Left lobe of liver (tissue), 1 donor: ENCODE measurements around a stretch of chr12.

DNA sequence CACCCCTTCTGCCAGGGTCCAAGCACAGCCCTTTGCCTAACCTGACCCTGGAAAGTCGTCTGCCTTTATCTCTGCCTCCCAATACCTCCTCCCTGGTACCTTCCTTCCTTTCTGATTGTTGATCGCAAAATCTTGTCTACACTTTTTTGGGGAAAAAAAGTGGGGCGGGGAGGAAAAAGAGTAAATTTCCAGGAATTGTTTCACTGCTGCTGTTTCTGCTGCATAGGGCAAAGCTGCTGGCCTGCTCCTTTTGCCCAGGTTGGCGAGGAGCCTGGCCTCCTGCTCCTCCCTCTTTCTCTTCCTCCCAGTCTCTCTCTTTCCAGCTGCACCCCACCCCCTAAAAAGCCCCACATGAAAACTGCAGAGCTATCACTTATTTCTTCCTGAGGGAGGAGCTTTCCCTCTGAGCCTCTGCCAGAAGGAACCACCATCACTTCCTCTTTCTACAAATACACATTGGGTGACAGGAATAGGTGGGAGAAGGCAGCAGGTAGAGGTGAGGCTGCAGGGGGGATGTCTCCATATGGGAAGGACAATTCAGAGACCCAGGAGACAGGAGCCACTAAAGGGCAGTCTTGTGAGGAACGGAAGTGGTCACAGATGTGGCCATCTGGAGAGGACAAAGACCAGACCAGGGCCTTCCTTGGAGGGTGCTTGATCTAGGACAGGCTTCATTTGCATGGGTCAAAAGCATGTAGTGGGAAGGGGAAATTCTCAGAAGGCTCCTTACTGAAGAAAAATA, 2.9 kb upstream of the GPR182 start:
- PRO-cap: no peak

DNA sequence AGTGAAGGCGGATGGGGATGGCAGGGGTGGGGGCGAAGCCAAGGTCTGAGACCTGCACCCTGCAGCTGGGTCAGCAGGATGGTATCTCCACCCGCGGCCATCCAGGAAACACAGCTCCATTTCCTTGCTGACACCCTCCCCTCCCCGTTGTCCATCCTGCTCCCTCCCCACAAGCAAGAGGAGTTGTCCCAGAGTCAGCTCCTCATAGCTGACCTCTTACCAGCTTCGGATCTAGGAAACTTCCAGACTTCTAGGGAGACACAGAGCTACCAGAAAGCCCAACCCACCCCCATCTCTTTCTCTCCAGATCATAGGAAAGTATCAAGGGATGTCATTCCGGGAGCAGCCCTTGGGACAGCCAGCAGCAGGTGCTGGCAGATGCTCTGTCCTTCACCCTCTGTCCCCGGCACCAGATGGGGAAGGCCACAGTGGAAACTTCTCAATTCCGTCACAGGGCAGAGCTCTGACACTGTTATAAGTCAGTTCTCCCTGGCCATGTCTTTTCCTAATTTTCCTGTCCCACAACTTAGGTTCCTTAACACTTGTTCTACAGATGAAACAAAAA, 2.8 kb downstream of the GPR182 start:
- PRO-cap: unidirectional peak, plus-strand start at position 334 of the sequence

- PRO-cap: unidirectional peak, plus-strand start at chr12:57069768
Measured at GRCh38 chr12:57069521-57069848, 9.1 kb downstream of the NEMP1 start.

GRCh38 chr12:57087028-57087696, 1.8 kb upstream of the NAB2 start:
- PRO-cap: bidirectional peak, plus-strand start at chr12:57087523, minus-strand start at chr12:57087239; bidirectional peak, plus-strand start at chr12:57087618, minus-strand start at chr12:57087578

GRCh38 chr12:57104295-57104708, 6.9 kb downstream of the STAT6 start:
- PRO-cap: no peak

DNA sequence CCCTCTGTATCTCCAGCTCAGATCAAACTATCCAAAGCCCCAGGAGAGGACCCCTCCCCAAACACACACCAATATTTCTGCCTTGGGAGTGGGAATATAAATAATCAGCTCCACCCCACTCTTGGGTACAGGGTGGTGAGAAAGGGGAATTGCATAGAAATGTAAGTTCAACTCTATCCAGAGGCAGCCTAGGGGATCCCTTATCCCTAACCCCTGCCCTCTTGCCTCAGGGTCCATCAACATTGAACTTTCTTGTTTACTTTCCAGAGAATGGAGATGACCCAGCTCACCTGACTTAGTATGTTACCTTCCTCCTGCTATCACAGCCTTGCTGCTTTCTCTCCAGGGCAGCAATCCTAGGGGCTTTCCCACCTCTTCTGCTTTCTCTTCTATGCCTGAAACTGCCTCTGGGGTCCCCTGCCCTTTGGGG, 2.6 kb downstream of the LRP1 start:
- PRO-cap: bidirectional peak, plus-strand start at position 298 of the sequence, minus-strand start at position 215 of the sequence

DNA sequence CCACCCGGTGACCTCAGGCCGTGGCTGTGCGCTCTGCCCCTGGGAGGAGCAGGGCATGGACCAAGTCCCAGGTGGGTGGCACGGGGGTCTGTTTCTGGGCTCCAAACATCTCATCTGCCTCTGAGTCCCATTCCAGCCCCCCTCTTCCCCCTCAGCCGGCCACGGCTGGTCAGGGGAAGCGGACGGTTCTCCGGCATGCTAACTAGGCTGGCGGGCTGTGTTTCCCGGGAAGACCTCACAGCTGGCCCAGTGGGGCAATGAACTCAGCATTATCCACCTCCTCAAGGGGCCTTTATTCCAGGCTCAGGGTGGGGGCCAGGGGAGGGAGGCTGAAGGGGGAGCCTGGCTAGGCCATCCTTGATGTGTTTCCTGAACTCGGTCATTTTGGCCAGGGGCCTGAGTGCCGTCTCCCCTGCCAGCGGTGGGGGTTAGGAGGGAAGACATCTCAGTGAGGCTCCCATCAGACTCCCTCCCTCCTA, 7.7 kb downstream of the LRP1 start:
- PRO-cap: no peak

DNA sequence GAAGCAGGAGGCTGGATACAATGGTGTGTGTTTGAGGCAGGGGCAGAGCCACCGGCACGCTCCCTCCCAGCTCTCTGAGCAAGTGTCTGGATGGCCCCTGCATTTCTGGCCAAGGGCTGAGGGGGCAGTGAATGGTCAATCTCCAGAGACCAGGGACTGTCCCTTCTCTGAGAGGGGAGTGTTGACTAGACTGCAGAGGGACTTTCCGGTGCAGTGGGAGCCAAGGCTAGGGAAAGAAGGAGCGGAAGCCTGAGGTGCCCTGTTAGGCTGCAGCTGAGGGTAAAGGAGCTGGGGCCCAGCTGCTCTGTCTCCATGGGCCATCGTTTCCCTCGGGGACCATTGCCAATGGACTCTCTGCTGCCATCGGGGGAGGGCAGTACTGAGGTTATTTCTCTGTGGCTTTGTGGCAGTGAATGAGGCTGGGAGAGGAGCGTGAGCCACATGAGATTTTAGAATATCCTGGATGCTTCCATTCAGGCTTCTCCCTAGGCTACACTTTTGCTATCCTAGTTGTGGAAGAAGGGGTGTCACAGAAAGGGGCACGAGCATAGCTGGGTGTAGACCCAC, 17.4 kb downstream of the LRP1 start:
- PRO-cap: no peak

GRCh38 chr12:57146719-57147785, 18.8 kb downstream of the LRP1 start:
- PRO-cap: no peak

DNA sequence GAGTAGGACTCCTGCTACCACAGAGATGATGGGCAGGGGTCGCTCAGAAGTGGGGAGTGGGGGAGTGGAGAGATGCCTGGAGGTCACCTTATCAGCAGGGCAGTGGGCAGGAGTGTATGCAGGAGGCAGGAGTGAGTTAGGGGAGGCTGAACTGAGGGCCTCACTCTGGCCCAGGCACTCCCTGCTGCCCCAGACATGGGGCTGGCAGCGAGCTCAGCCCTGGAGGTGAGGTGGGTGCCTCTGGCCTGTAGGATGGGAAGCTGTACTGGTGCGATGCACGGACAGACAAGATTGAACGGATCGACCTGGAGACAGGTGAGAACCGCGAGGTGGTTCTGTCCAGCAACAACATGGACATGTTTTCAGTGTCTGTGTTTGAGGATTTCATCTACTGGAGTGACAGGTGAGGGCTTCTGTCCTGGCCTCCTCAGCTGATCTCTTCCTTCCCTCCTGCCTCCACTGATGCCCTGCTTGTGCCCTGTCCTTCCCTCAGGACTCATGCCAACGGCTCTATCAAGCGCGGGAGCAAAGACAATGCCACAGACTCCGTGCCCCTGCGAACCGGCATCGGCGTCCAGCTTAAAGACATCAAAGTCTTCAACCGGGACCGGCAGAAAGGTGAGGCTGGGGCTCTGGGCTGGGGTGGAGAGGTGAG, 31.9 kb upstream of the NXPH4 start:
- PRO-cap: no peak

GRCh38 chr12:57204410-57205035, 12.1 kb upstream of the NXPH4 start:
- PRO-cap: no peak

- PRO-cap: no peak
Measured at GRCh38 chr12:57211759-57212031, 4.9 kb upstream of the NXPH4 start.

DNA sequence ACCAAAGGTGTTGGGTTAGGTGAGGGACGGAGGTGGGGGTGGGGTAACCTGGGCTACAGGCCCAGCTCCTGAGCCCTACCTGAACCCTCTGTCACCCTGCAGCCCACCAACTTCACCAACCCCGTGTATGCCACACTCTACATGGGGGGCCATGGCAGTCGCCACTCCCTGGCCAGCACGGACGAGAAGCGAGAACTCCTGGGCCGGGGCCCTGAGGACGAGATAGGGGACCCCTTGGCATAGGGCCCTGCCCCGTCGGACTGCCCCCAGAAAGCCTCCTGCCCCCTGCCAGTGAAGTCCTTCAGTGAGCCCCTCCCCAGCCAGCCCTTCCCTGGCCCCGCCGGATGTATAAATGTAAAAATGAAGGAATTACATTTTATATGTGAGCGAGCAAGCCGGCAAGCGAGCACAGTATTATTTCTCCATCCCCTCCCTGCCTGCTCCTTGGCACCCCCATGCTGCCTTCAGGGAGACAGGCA, 4.2 kb upstream of the NXPH4 start:
- PRO-cap: no peak

GRCh38 chr12:57229870-57230310, 379 bp downstream of the SHMT2 start:
- PRO-cap: bidirectional peak, plus-strand start at chr12:57230167, minus-strand start at chr12:57230009

DNA sequence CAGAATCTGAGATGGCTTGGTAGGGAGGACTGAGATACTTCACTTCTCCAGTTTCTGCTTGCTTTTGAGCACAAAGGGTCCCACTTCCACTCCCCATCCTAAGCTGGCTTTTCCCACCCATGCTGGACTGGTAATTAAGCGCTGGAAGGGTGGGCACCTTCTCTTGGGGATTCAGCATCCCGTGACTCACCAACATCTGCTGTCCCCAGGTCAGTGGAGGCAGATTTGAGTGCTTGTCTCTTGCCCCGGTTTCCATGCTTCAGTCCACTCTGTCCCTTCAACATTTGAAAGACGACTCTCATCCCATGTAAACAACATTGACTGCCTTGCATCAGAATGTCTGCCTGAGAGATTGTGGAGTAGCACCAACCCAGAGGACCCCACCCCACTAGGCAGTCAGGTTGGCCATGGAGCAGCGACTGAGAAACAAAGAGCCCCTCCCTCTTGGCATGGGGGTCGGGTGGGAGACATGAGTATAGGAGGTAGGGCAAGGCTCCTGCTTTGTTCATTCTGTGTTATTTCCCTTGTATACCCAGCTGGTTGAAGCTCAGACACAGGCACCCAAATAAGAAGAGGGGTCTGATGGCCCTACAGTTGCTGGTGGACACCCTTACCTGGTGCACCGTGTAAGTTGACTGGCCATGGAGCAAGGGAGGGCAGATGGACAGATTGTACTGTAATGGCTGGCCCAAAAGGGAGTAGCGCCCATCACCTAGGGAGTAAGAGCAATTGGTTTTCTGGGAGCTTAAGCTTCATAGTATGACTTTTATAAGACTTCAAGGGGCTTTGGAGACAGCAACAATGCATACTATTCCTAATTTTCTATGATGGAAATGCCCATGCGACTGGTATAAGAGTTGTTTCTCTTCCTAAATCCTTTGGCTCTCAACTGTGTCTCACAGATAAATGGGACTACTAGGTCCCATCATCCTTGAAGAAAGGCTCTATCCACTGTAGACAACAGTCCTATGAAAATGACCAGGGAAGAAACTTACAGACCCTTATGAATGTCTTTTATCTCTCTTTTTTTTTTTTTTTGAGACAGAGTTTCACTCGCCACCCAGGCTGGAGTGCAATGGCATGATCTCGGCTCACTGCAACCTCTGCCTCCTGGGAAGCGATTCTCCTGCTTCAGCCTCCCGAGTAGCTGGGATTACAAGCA, 5.2 kb upstream of the STAC3 start:
- PRO-cap: no peak

DNA sequence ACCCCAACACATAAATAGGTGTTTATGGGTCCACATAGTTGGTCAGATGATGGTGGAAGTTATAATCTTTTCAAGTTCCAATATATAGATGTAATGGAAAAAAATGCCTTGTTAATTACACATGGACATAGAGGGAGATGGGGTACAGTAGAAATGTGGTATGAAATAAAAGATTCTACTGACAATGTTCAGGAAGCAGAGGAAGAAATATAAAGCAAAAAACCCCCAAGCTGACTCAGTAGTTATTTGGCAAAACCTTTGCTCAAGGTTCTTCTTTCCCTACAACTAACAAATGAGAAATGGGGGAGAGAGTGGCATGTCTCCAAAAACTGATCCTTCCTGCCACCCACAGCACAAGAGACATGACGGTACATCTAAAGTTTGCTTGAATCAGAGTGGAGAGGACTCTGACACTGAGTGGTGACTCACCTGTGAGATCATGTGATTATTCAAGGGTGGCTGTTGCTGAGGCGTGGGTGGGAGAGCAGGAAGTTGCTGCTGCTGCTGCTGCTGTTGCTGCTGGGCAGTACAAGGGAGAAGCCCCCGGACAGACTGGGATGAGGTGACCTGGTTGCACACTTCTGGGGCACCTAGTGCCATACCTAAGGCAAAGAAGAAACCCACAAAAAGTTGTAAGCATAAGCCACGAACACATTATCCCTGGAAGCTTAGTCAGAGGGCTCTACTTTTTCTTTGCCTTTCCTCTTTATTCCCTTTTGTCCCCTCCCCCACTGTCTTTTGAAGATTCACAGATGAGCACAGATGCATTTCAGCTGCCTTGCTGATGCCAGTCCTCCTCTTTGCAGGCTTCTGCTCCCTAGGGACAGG, 29.2 kb upstream of the STAC3 start:
- PRO-cap: no peak

DNA sequence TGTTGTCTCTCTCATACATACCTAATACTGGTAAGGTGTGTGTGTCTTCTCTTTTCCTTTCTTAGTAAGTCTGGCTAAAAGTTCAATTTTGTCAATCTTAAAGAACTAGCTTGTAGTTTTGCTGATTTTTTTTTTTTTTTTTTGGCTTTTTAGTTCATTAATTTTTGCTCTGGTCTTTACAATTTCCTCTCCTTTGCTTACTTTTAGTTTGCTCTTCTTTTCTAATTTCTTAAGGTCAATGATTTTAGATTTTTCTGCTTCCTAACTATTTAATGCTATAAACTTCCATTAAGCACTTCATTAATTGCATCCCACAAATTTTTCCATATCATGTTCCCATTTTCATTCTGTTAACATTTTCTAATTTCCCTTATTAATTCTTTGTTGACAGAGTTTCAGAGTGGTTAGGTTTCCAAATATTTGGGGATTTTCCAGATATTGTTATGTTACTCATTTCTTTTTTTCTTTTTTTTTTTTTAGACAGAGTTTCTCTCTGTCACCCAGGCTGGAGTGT, 73.3 kb downstream of the R3HDM2 start:
- PRO-cap: no peak

- PRO-cap: bidirectional peak, plus-strand start at chr12:57454780, minus-strand start at chr12:57454561
Measured at GRCh38 chr12:57454283-57454836, 747 bp upstream of the INHBE start.

DNA sequence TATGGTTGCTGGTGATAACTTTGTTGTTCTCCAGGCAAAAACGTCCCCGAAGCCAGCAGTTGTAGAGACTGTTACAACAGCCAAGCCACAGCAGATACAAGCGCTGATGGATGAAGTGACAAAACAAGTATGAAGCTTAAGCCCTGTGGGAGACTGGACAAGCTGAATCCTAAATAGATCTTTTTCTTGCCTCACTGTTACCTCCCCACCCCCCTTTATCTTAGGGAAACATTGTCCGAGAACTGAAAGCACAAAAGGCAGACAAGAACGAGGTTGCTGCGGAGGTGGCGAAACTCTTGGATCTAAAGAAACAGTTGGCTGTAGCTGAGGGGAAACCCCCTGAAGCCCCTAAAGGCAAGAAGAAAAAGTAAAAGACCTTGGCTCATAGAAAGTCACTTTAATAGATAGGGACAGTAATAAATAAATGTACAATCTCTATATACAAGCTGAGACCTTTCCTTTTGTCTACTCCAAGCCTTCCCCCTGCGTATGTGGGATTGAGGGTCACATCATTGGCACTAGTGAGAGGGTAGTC, 4.0 kb downstream of the DDIT3 start:
- PRO-cap: no peak

GRCh38 chr12:57517736-57518890, 2.2 kb downstream of the DDIT3 start:
- PRO-cap: no peak